ENCODE measurements around a stretch of chr14.

DNA sequence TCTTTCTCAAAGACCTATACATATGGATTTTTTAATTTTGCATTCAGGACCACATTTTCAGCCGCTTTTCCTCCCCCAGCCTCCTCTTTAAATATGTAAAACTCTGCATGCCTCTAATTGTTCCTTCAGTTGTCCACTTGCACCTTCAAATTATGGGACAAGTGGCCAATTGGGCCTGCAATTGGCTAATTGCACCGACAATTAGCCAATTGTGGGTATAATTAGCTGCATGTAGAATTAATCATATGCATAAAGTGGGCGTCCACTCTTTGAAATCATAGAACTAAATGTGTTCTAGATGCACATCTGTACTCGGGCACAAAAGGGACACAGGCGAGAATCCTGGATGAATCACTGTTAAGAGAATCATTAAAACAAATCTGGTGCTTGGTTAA lies 1124.9 kb downstream of the BCL11B start:
- PRO-cap, 2 experiments, result no peak in any of the 2 experiments
- RAMPAGE, long total RNA, 5 experiments, result no peak in any of the 5 experiments

GRCh38 chr14:98273169-98273611 lies 998.8 kb downstream of the BCL11B start:
- PRO-cap, 2 experiments, result no peak in any of the 2 experiments
- RAMPAGE, long total RNA, 5 experiments, result no peak in any of the 5 experiments

- PRO-cap, 2 experiments, result no peak in any of the 2 experiments
- RAMPAGE, long total RNA, 5 experiments, result no peak in any of the 5 experiments
Observed at GRCh38 chr14:98845066-98845490, 426.9 kb downstream of the BCL11B start.

DNA sequence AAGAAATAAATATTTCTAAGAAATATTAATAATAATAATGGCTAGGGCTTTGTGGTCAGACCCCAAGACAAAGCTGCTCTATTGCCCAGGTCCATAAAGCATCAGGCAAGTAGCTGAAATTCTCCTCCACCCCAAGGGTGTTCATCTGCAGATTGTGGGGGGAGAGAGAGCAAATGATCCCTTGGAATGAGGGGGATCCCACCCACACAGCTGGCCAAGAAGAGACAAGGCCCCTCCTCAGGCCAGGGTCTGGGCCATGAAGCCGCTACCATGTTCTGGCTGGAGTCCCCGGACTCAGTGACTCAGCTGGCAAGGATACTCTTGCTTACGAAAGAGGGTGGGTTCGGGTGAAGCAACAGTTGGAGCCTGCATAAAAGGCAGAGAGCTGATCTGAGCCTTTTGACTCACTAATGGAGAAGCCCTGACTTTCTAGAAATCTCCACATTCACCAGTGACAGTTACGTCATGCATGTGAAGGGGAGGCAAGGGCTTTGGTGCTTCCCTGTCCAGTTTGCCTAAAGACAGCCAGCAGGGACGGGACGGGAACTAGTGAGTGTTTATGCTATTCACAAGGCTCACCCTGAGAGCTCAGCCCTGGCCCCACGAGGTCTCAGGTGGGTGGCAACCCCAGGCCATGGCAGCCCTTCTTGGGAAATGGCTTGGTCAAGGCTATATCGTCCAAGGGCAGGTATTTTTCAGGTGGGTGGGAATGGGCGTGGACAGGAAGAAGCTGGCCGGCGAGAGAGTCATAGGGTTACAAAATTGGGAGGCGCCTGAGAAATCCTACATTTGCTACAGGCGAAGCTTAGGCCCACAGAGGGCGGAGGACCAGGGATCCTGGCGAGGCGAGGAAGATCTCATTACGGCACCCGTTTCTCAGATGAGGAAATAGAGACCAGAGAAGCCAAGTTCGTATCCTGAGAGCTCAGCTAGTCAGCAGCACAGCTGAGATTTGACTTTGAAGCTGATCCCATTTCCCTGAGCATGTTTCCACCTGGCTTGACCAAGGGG lies 314.7 kb downstream of the BCL11B start:
- PRO-cap, 2 experiments, result peak in 2 of 2 experiments; most common plus-strand start position 402 of the sequence (in 1)
- RAMPAGE, long total RNA, 5 experiments, result no peak in any of the 5 experiments

DNA sequence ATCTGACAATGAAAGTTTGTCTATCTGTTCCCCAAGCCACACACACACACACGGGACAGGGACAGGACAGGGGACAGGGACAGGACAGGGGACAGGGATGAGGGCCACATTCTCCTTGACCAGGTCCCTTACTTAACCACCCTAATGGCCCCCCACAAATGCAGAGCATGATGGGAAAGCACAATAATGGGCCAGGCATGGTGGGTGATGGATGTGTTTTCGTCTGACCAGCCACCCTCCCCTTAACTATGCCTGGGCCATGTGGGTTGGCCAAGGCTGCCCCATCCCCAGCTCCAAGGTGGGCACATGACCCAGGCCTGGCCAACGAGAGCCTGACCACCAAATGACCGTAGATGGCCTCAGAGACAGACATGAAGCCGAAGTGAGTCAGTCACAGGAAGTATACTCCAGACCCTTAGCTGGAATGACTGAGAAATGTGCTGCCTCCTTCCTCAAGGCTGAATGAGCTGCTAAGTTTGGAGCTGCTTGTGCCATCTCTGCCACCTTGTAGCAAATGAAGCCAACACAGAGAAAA lies 233.7 kb downstream of the BCL11B start:
- PRO-cap, 2 experiments, result no peak in any of the 2 experiments
- RAMPAGE, long total RNA, 5 experiments, result no peak in any of the 5 experiments

DNA sequence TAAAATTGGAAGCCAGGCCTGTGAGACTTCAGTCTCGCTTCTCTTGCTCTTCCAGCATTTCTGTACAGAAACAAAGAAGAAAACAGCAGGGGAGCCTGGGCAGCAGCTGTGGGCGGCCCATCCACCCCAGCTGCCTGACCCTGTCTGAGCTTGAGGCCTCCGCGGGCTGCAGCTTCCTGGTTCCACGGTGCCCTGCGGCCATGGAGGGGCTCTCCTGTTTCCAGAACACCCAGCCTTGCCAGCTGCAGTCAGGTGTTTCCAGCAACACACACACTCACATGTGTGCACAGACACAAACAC lies 178.1 kb downstream of the BCL11B start:
- PRO-cap, 2 experiments, result no peak in any of the 2 experiments
- RAMPAGE, long total RNA, 5 experiments, result no peak in any of the 5 experiments

DNA sequence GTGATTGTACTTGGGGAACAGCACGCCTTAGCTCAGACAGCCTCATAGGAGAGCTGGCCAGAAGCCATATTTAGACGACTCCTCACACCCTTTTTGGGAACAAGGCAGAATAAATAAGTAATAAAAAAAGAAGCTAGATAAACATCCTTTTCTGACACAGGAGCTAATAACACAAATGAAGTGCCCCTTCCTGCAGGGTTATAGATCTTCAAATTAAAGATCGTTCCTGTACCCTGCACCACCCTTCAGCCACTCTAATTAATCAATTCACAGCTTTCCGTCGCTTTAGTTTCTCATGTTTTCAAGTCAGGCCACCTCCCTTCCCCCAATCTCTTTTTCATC lies 93.5 kb downstream of the BCL11B start:
- PRO-cap, 2 experiments, result no peak in any of the 2 experiments
- RAMPAGE, long total RNA, 5 experiments, result no peak in any of the 5 experiments

DNA sequence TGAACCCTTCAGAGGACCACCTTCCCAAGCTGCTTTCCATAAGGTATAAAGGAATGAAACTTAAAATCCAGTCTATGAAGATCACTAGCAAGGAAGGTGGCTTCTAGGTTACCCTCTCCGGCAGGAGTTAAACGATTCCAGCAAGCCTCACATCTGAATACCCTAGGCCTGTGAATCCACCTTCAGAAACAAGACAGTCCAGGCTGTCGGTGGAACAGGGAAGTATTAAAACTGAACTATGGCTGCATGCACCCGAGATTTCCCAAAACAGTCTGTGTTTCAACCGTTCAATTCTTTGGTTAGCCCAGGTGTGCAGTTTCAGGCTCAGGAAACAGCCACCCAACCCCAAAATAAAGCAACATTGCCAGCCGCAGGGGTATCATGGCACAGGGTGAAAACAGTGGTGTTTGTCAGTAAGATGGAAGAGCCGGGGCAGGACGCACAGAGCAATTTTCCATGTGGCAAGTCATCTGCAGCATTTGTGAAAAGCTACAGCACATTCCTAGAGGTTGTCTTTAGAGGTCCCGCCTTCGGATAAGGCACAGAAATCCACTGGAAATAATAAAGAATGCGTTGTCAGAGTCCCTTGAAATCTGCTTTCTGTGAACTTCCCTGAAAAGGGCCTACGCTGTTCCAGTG lies 85.0 kb downstream of the BCL11B start:
- PRO-cap, 2 experiments, result no peak in any of the 2 experiments
- RAMPAGE, long total RNA, 5 experiments, result no peak in any of the 5 experiments

GRCh38 chr14:99189144-99189916 lies 82.7 kb downstream of the BCL11B start:
- PRO-cap, 2 experiments, result no peak in any of the 2 experiments
- RAMPAGE, long total RNA, 5 experiments, result no peak in any of the 5 experiments

DNA sequence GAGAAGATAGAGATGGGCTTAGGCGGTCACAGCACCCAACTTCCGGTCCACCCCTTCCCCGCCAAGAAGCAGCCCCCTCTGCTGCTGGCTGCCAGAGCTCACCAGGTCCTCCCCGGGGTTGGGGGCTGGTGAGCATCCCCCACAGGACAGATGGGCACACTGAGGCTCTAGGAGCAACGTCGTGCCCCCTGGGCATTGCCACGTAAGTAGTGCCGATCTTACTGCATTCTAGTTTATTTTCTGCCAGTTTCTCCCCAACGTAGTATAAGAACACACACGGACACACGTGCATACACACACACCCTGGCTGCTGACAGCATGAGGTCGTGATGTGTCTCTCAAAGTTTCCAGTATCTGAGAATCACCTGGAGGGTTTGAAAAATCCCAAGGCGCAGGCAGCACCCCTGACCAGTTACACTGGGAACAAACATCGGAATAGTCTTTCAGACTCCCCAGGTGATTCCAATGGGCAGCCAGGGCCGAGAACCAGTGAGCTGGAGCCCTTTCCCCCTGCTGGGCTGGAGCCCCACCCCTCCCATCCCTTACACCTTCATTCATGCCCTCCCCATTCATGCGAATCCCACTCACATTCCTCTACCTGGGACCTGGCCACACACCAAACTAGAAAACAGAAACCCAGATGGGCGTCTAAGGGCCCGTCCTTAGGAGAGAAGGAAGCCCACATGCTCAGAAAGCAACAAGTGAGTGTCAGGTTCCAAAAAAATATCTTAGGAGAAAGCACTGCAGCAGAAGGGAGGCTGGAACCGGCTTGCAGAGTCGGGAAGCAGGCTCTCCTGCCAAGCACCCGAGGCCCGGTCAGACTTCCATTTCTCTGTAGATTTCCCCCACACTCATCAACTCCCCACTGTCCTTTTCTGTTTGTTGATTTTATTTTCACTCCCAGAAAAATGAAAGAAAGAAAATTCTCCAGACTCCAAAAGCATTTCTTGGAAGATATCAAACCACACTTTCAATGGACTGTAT lies 13.8 kb downstream of the BCL11B start:
- PRO-cap, 2 experiments, result no peak in any of the 2 experiments
- RAMPAGE, long total RNA, 5 experiments, result no peak in any of the 5 experiments

- PRO-cap, 2 experiments, result no peak in any of the 2 experiments
- RAMPAGE, long total RNA, 5 experiments, result no peak in any of the 5 experiments
Observed at GRCh38 chr14:99262966-99263410, 9.0 kb downstream of the BCL11B start.

GRCh38 chr14:99270355-99271431 lies 1.3 kb downstream of the BCL11B start:
- PRO-cap, 2 experiments, result peak in 2 of 2 experiments; most common plus-strand start chr14:99271281 (in 2); most common minus-strand start chr14:99270706 (in 1)
- RAMPAGE, long total RNA, 5 experiments, result no peak in any of the 5 experiments

DNA sequence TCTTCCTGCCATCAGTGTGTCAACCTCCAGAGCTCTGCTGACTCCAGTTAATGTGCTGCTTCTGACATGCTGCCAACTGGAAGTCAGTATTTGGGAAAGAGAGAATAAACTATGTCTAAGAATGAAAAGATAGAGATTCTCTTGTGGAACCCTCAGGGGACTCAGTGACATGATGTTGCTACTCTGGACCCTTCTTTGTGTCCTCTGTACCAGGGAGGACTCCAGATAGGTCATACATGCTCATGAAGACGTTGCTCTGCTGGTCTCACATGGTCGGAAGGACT lies 25.3 kb downstream of the CCNK start:
- PRO-cap, 2 experiments, result no peak in any of the 2 experiments
- RAMPAGE, long total RNA, 5 experiments, result no peak in any of the 5 experiments

- PRO-cap, 2 experiments, result no peak in any of the 2 experiments
- RAMPAGE, long total RNA, 5 experiments, result no peak in any of the 5 experiments
Observed at GRCh38 chr14:99512577-99513221, 31.5 kb downstream of the CCNK start.

- PRO-cap, 2 experiments, result no peak in any of the 2 experiments
- RAMPAGE, long total RNA, 5 experiments, result no peak in any of the 5 experiments
Observed at GRCh38 chr14:99516125-99516466, 34.9 kb downstream of the CCNK start.

GRCh38 chr14:99525433-99525693 lies 44.2 kb downstream of the CCNK start:
- PRO-cap, 2 experiments, result no peak in any of the 2 experiments
- RAMPAGE, long total RNA, 5 experiments, result no peak in any of the 5 experiments

GRCh38 chr14:99546254-99546690 lies 57.7 kb downstream of the CCDC85C start:
- PRO-cap, 2 experiments, result no peak in any of the 2 experiments
- RAMPAGE, long total RNA, 5 experiments, result no peak in any of the 5 experiments

GRCh38 chr14:99565296-99565802 lies 38.7 kb downstream of the CCDC85C start:
- PRO-cap, 2 experiments, result peak in 1 of 2 experiments; most common plus-strand start chr14:99565624 (in 1); most common minus-strand start chr14:99565502 (in 1)
- RAMPAGE, long total RNA, 5 experiments, result no peak in any of the 5 experiments

DNA sequence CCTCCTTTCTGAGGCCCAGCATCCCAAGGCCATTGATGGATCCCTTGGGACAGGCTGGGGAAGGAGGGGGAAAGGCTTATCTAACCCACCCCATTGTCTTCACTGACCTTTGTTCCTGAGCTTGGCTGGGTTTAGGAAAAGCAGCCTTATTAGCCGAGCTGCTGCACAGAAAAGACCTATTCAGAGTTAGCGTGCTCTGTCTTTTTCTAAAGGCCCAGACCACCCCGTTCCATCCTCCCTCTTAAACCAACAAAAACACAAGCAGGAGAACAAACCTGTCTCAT lies 5.1 kb downstream of the CCDC85C start:
- PRO-cap, 2 experiments, result no peak in any of the 2 experiments
- RAMPAGE, long total RNA, 5 experiments, result no peak in any of the 5 experiments

- PRO-cap, 2 experiments, result no peak in any of the 2 experiments
- RAMPAGE, long total RNA, 5 experiments, result start-site peak on the plus strand in 3 of 5 experiments, at chr14:99737686-99737785 at its widest, 43 to 68 reads per replicate
Observed at GRCh38 chr14:99737428-99738189, 53.5 kb downstream of the CYP46A1 start.

Data from thyroid gland (tissue), 7 donors.